Metastatic Liver Carcinoma in the Lung (tissue), 2 donors: ENCODE measurements around a stretch of chr17.

- PRO-cap, 2 experiments = no peak in any of the 2 experiments
Measured at GRCh38 chr17:49201252-49201585, 9.2 kb downstream of the GNGT2 start.

DNA sequence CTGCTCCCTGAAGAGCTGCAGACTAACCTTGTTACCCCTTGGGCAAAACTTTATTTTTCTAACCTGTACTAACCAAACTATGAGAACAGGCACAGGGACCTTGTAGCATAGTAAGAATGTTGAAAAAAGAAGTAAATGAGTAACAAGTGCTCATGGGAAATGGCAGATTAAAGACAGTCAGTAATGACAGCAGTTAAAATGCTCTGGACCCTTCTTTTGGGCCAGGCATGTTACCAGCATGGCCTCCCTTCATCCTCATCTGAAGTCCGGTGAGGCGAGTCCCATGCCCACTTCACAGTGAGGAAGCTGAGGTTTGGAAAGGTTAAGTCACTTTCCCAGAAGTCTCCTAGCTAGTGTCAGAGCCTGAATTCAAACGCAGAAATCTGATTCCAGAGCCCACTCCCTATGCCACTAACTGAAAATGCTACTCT lies 1.9 kb downstream of the ABI3 start:
- PRO-cap, 2 experiments = peak in 1 of 2 experiments; most common minus-strand start position 257 of the sequence (in 1)

GRCh38 chr17:49360426-49360827 lies 1.6 kb downstream of the ZNF652 start:
- PRO-cap, 2 experiments = no peak in any of the 2 experiments

DNA sequence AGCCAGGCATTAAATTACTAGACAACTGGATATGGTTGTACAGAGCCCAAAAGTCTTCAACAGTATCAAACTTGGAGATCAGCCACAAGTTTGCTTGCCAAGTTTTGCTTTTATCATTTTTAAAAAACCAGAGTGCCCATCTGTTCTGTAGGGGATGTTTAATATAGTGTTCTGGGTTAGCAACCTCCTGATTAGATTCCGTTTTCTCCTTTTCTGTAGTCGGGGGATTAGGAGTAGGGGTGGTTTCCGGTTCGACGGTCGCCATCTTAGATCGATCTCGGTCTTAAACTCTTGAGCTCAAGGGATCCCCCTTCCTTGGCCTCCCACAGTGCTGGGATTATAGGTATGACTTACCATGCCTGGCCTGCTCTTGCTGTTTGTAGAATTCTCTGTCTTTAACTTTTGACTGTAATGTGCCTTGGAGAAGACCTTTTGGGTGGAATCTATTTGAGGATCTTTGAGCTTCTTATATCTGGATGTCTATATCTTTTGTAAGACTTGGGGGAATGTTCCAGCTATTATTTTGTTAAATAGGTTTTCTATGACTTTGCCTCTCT lies 10.1 kb upstream of the PHB1 start:
- PRO-cap, 2 experiments = no peak in any of the 2 experiments

DNA sequence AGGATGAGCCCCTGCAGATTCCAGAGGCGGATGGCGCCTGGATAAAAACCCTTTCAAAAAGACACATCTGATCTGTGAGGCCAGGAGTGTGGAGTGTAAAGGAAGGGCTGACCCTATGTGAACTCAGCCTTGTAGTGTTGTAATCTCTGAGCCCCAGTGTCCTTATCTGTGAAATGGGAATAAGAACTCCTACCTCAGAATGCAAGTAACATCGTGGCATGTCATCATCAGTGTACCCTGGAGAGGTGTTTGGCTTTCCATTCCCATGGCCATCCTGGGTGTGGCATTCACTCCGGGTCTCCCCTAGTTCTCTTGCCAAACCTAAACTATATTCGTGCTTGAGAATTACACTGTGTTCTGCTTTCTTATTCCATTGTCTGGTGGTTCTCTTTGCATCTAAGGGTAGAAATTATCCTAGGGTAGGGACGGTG lies 1.9 kb downstream of the NXPH3 start:
- PRO-cap, 2 experiments = no peak in any of the 2 experiments

- PRO-cap, 2 experiments = peak in 2 of 2 experiments; most common plus-strand start chr17:49676481 (in 1)
Measured at GRCh38 chr17:49676091-49676752, 1.7 kb downstream of the SPOP start.

GRCh38 chr17:49699128-49699630 lies 8.6 kb downstream of the SLC35B1 start:
- PRO-cap, 2 experiments = no peak in any of the 2 experiments

GRCh38 chr17:49715573-49716499 lies 8.1 kb upstream of the SLC35B1 start:
- PRO-cap, 2 experiments = no peak in any of the 2 experiments

- PRO-cap, 2 experiments = no peak in any of the 2 experiments
Measured at GRCh38 chr17:49742397-49742924, 21.5 kb downstream of the FAM117A start.

DNA sequence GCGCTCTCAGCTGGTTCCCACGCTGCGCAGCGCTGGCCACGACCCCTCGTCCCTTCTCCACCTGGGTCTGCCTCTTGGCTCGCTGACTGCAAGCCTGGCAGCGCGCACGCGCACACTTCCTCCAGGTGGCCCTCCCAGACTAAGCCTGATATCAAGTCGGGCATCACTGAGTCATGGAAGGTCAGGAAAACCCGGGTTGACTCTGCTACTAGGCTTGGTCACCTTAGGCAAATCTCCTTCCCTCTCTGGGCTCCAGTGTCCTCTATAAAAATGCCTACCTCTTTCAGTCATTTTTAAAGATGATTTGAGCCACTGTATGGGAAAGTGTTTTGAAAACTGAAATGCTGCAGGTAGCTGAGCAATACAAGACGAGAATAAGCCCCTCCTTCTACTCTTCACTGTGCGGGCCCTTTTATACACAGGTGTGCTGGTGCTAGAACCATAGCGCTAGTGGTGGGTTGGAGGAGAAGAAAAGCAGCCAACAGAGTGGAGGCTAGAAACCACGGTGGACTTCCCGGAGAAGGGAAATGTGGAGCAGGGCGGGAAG lies 58.3 kb upstream of the DLX4 start:
- PRO-cap, 2 experiments = no peak in any of the 2 experiments

- PRO-cap, 2 experiments = peak in 1 of 2 experiments; most common plus-strand start chr17:50027144 (in 1); most common minus-strand start chr17:50027052 (in 1)
Measured at GRCh38 chr17:50026763-50027580, 28.9 kb upstream of the ITGA3 start.

GRCh38 chr17:50075190-50075935 lies 19.5 kb downstream of the ITGA3 start:
- PRO-cap, 2 experiments = no peak in any of the 2 experiments

DNA sequence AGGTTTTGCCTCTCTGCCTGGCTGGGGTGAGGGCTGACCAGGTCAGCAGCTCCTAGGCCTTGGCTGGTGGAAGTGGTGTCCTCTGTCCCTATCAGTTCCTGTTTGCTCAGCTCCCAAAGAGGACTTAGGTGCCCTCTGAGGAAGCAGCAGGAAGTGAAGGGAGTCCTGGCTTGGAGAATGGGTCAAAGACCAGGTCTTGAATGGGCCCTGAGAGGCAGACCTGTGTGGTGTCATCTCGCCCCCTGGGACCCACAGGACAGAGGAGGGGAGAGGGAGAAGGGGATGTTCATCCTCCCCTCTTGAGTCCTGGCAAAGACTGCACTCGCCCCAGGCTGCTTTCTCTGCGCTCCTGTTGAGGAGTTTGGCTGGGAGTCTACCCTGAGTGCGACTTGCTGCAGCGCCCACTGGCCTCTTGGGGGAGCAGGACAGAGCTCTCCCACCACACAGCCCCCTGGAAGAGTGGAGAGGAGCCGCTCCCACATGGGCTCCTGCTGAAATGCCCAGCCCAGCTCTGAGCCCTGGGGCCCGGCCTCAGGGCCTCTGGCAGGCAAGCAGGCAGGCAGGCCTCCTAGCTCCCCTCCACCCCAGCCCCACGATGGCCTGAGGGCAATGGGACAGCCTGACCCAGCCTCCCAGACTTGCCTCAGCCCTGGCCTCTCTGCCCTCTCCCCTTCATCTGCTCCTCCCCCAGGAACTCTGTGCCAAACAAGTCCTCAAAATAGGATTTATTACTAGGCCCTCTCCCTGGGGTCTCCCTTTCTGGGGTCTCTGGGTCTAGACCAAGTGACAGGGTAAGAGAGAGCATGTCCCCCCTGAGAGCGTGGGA lies 17.0 kb downstream of the PDK2 start:
- PRO-cap, 2 experiments = no peak in any of the 2 experiments

- PRO-cap, 2 experiments = no peak in any of the 2 experiments
Measured at GRCh38 chr17:50112787-50113228, 17.2 kb downstream of the SAMD14 start.

- PRO-cap, 2 experiments = no peak in any of the 2 experiments
Measured at GRCh38 chr17:50132057-50132762, 2.2 kb upstream of the SAMD14 start.

DNA sequence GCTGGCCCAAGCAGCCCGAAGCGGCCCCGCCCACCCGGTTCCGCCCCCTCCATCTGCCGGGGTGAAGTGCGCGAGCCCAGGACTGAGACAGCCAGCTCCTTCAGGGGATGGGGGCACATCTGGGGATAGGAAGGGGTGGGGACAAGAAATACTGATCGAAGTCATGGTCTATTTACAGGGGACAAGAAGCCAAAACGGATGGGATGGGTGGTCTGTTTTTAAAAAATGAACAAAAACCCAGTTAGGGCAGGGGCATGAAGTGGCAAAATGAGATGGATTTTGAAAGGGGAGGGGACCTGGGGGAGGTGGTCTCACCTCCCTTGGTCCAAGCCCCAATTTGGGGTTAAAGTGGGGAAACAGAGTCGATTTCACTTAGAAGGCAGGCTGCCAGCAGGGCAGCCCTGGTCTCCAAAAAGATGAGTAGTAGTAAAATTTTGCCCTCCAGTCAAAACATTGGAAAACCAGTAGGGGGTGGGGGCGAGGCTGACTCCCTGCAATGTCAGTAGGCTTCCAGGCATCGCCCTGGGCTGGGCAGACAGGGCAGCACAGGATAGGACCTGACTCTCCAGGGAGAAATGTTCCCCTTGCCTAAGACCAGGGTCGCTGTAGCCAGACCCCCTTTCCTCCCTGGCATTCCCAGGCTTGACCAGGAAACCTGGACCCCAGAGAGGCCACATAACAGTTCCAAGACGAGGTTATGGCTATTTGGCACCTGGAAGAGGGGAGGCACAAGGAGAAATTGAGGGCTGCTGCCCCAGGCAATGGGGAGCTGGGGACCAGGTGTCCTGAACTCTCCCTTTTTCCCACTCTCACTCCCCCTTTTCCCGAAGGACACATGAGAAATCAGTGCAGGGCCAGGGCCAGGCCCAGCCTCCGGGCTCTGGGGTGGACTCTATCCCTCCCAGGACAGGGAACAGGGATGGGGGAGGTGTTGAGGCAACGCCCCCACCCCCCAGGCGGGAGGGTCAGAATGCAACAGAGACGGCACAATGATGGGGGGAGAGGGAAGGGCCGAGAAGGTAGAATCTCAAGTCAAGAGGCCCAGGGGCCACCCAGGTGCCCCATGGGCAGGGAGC lies 4.2 kb upstream of the SAMD14 start:
- PRO-cap, 2 experiments = no peak in any of the 2 experiments

DNA sequence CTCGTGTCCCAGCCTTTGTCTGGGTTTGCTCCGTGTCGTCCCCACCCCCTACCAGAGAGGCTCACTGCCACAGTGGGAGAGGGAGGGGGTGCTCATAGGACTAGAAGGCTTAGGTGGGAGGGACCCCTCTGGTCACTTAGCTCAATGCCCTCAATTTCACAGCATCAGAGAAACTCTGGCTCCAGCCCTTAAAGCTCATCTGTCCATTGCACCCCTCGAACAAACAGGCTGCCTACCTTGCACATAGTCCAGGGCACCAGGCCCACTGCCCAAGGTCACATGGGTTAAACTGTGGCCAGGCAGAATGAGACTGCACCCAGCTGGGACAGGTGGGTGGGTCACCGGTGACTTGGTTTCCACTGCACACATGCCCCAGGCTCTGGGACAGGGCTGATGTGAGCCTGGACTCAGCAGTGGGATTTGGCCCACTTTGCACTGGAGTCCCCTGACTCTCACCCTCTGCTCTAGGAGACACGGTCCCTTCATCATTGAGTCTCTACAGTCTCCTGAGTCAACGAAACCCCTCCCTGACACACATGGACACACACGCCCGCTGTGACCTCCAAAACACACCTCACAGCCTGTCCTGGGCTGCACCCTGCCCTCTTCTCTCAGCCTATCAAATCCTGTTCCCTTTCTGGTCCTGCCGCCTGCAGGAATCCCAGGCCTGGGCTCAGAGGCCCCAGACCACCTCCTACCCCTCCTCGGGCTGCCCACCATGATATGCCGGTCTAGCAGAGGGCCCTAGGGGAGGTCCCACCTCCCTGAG lies 3.8 kb downstream of the PPP1R9B start:
- PRO-cap, 2 experiments = no peak in any of the 2 experiments

DNA sequence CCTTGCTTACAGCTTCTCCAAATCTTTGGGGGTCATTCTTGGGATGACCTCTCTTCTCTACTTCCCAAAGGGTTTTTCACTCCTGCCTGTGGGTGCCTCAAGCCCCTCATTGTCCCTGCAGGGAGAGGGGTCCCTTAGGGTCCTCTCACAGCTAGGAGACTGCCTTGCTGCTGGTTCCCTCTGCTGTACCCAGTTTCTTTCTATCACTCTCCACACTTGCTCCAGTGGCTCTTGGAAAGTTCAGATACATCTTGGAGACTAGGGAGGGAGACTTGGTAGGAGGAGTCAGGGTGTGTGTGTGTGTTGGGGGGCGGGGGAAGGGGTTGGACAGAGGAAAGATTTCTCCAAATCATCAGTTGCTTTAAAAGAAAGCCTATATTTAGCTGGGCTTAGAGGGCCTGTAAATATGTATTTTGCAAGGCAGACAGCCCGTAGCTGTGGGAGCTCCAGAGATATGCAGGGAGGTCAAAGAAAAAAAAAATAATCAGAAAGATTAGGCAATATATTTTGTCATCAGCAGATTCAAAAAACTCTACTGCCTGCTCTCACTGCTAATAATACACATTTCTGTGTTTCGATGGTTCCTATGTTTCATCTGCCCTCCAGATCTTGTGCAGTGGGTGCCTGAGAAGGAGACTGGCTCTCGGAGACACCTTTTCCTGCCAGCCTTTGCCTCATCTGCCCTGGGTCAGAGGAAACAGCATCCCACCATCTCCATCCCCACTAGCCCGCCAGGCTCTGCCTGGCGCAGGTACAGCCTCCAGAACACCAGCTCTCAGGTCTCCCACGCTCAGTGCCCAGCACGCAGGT lies 4.7 kb upstream of the PPP1R9B start:
- PRO-cap, 2 experiments = no peak in any of the 2 experiments

DNA sequence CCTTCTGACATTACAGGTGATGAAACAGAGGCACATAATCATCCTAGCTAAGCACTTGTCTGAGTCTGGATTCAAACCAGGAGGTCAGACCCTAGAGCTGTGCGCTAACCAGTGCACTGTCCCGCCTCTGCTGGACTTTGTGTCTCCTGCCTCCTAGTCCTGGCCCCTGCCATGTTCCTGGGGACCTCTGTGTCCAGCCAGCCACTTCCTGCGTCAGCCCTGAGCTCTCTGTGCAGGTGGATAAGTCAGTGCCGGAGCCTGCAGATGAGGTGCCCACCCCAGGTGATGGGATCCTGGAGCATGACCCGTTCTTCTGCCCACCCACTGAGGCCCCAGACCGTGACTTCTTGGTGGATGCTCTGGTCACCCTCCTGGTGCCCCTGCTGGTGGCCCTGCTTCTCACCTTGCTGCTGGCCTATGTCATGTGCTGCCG lies 4.1 kb downstream of the SGCA start:
- PRO-cap, 2 experiments = no peak in any of the 2 experiments

DNA sequence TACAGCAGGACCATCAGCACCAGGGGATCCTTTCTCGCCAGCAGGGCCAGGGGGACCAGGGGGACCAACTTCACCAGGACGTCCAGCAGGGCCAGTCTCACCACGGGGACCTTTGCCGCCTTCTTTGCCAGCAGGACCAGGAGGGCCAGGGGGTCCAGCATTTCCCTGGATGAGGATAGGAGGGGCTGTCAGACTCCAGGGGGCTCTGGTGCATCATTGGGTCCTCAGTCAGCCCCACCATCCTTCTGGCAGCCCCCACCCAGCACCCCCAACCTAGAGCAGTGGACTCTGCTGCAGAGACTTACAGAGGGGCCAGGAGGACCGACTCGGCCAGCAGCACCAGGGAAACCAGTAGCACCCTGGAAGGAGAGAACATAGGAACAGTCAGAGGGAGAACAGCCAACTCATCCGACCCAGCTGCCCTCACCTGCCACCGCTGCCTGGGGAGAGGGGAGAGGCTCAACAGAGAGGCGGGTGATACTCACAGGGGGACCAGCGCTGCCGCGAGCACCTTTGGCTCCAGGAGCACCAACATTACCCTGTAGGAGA lies 12.0 kb downstream of the COL1A1 start:
- PRO-cap, 2 experiments = no peak in any of the 2 experiments